Measurements from ENCODE around the genes SGSM2 and PAFAH1B1.

GRCh38 chr17:2083471-2084115 is 28.7 kb downstream of the HIC1 start:
- CAGE, long polyA plus RNA: no peak
- RRBS: no CpG with 5 or more reads among the region's 8 CpGs

- CAGE, long polyA plus RNA: no peak
- RRBS: no CpG with 5 or more reads among the region's 13 CpGs
Observed at GRCh38 chr17:2087451-2088274, 32.8 kb downstream of the HIC1 start.

DNA sequence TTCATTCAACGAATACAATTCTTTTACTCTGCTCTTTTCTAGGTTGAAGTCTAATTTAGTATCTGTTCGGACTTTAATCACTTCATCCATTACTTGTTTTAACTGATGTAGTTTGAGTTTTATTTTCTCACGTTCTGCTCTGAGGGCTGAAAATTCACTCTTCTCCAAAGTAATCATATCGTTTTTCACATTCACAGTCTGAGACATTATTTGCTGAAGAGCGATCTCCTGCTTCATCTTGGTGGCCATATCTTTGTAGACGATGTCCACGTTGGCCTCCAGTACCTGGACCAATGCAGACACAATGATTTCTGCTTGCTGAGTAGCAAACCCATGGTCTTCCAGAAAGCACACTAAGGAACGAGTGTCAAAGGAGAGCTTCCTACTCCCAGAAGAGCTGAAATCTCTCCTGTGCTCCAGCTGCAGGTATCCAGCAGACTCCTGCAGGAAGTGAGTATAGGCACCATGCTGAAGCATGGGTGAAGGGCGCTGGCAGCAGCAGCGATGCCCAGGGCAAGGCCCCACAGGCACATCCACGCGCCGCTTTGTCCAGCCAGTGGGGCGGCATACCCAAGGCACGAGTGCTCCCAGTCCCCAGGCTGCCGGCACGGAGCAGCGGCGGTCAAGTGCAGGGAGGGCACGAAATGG is 72.9 kb downstream of the HIC1 start:
- CAGE, long polyA plus RNA: no peak
- RRBS: no CpG with 5 or more reads among the region's 20 CpGs

DNA sequence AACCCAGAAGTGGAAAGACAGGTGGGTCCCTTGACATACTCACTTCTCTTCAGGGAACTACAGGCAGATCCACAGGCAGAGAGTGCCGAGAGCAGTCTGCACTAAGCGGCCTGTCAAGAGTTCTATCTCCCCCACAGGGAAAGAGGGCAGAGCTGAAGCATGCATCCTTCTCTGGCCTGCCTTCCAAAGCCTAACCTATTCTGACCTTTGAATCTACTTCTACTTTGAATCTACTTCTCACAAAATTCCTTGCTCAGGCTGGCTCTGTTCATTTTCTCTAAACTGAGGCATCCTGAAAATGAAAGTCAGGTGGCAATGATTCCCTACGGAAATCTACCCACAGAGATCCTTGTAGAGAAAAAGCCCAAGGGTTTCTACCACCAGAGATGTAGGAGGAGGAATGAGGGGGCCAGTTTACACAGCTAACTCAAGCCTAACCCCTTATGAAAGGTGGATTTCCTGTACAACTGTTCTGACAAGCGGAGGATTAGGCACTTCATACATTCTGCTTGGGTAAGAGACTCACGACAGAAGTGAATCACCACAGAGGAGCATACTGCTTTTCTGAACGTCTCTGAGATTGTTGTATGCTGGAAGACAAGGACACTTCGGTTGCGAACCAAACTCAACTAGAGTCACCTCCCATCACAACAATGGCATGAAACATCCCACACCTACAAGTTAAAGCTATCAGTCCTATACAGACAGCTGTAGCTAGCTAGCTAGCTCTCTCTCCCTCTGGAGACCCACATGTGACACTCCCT is 72.8 kb downstream of the SMG6 start:
- CAGE, long polyA plus RNA: no peak
- RRBS: no CpG with 5 or more reads among the region's 8 CpGs

DNA sequence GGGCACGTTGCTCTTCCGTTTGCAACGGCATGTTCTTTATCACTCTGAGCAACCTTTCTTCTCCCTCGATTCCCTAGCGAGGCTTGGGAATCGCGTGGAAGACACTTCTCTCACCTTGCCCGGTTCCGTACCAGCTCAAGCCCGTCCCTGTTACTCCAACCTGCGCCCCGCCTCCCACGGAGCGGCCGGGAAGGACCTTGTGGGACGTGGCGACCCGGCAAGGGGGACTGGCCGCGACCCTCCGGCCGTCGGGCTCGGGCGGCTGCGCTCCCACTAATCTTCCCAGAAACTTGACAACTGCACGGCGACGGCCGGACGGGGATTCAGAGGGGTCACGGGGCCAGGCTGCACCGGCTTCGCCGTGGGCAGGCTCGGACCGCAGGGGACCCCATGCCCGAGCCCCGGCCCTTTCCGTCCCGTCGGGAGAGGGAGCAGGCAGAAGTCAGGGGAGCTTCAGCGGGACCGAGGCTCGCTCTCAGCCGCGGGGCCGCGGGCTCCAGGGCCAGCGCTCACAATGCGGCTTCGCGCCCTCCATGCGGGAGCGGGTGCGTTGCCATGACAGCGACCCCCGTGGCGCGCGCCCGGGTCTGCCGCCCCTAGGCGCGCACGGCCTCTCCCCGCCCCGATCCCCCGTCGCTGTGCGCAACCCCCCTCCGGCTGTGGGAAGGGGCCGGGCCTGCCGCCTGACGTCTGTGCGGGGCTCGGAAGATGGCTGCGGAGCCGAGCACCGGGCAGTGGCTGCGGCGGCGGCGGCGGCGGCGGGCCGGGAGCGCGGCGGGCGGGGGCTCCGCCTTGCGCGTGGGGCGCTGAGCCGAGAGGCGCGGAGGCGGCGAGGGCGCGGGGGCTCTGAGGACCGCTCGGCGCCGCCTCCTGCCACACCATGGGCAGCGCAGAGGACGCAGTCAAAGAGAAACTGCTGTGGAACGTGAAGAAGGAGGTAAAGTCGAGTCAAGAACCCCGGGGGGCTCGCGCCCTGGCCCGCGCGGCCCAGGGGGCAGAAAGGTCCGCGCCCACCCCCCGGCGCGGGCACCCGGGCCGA is at the start of gene SGSM2:
SGSM2 (plus strand) TSS at position 693 of the 1,039 bp plus-strand sequence.
- CAGE, long polyA plus RNA: no peak
- RRBS: 2% methylated on average over 59 of the region's 124 CpGs

- CAGE, long polyA plus RNA: no peak
- RRBS: no CpG with 5 or more reads among the region's 6 CpGs
Observed at GRCh38 chr17:2382055-2382365, 18.9 kb downstream of the MNT start.

- CAGE, long polyA plus RNA: no peak
- RRBS: no CpG with 5 or more reads among the region's 4 CpGs
Observed at GRCh38 chr17:2386034-2386304, 14.9 kb downstream of the MNT start.

GRCh38 chr17:2406238-2406685 is 5.4 kb upstream of the MNT start:
- CAGE, long polyA plus RNA: no peak
- RRBS: no CpG with 5 or more reads among the region's 5 CpGs

GRCh38 chr17:2435138-2435764 is 34.4 kb upstream of the MNT start:
- CAGE, long polyA plus RNA: no peak
- RRBS: no CpG with 5 or more reads among the region's 10 CpGs

GRCh38 chr17:2510260-2510483 is 1.5 kb downstream of the METTL16 start:
- CAGE, long polyA plus RNA: no peak

- CAGE, long polyA plus RNA: start-site peak on the plus strand at chr17:2593612-2593683, 31 and 23 reads in 2 replicates; start-site peak on the plus strand at chr17:2593940-2593970, 89 and 199 reads in 2 replicates
- RRBS: 2% methylated on average over 26 of the region's 83 CpGs
Observed at GRCh38 chr17:2593582-2594272, at the start of gene PAFAH1B1. TSS of gene PAFAH1B1 (plus strand) at chr17:2593654.

DNA sequence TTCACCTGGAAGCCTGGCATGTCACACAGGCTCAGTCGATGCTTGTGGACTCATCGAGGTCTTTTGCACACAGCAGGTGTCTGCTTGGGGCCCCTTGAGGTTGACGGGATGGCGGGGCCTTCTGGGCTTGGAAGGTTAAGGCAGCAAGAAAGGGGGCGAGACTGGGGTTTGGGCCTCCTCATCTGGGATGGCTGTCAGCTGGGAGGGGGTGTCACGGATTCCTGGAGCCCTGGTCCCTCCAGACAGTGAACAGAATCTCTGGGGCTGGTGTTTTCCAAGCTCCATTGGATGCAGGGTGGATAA is 2.0 kb downstream of the RAP1GAP2 start:
- CAGE, long polyA plus RNA: no peak
- RRBS: no CpG with 5 or more reads among the region's 6 CpGs

- CAGE, long polyA plus RNA: no peak
- RRBS: no CpG with 5 or more reads among the region's 8 CpGs
Observed at GRCh38 chr17:2975297-2975857, 88.0 kb downstream of the OR1D5 start.

- CAGE, long polyA plus RNA: no peak
- RRBS: no CpG with 5 or more reads among the region's 19 CpGs
Observed at GRCh38 chr17:3002410-3003396, 60.7 kb downstream of the OR1D5 start.

- CAGE, long polyA plus RNA: no peak
- RRBS: no CpG with 5 or more reads among the region's 6 CpGs
Observed at GRCh38 chr17:3512584-3512803, 36.7 kb downstream of the ASPA start.

DNA sequence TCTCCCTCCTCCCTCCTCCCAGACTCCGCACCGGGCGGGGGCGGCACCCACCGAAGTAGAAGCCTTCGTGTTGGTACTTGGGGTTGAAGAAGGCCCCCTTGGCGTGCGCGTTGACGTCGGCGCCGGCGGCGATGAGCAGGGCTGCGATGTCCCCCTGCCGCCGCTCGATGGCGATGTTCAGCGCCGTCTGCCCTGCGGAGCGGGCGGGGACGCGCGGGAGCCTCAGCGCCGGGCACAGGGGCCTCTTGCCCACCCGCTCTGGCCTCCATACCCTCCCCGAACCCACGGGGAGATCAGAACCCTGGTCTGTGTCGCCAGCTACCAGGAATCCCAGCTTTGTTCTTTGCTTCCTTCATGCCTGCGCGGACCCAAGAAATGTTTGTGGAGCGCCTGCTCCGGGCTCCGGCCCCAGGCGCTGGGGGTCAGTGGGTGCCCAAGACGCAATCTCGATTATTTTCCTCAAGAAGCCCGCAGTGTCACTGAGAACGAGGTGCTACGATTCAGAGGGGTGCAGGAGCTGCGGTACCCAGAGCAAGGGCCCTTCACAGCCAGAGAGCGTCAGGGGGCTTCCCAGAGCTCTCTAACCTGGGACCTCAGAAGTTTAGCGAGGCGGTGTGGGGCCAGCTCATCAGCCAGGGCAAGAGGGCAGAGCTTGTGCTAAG is 22.0 kb downstream of the TRPV3 start:
- CAGE, long polyA plus RNA: no peak
- RRBS: 2% methylated on average over 11 of the region's 49 CpGs

GRCh38 chr17:3794793-3795301 is 6.1 kb downstream of the ITGAE start:
- CAGE, long polyA plus RNA: no peak
- RRBS: no CpG with 5 or more reads among the region's 15 CpGs

GRCh38 chr17:3796398-3796851 is 4.6 kb downstream of the ITGAE start:
- CAGE, long polyA plus RNA: no peak
- RRBS: no CpG with 5 or more reads among the region's 14 CpGs

DNA sequence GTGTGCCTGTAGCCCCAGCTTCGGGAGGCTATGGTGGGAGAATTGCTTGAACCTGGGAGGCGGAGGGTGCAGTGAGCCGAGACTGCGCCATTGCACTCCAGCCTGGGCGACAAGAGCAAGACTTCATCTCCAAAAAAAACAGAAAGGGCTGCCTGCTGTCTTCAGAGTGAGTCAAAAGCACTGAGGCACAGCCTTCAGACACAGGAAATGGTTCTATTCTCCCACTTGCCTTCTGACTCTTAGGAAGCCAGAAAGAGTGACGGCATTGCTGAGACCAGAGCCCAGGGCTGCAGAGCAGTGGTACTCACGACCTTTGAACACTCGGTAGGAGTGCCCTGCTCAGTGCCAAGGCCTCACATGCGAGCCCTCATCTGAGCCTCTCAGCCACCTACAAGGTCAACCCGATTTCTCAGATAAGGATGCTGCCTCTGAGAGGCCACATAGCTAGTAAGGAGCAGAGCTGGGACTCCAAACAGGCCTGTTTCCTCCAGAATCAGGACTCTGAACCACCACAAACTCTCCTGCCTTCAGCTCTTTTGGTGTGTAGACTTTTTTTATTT is 3.5 kb upstream of the ITGAE start:
- CAGE, long polyA plus RNA: no peak
- RRBS: no CpG with 5 or more reads among the region's 10 CpGs

DNA sequence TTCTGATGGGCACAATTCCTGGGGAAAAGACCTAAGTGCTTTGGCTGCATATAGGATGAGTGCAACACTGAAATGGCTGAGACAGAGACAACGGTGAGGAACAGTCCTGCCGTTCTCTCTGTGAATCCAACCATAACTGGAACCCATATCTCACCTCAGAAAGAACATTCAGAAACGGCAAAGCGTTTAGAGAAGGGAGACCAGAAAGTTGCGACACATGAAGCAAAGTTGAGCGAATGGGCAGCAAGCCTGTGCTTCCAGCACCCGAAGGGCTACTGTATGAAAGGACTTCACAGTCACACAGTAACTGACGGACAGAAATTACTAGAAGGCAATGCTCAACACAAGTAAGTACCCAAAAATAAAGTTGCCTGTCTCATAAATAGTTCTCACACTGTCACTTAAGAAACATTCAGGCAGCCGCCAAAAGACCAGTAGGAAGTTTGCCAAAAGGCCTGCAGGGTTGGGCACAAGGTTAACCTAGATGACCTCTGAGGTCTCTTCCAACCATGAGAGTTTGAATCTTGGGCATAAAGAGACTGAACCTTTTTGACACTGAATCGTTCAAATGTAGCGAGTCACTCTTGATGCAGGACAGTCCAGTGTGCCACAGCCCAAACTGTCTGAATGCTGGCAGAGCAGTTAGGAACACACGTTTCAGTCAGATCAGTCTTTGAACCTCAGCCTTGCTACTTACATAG is 10.6 kb downstream of the NCBP3 start:
- CAGE, long polyA plus RNA: no peak
- RRBS: no CpG with 5 or more reads among the region's 12 CpGs